ENCODE measurements around the genes RANBP17, UBTD2 and SH3PXD2B.

DNA sequence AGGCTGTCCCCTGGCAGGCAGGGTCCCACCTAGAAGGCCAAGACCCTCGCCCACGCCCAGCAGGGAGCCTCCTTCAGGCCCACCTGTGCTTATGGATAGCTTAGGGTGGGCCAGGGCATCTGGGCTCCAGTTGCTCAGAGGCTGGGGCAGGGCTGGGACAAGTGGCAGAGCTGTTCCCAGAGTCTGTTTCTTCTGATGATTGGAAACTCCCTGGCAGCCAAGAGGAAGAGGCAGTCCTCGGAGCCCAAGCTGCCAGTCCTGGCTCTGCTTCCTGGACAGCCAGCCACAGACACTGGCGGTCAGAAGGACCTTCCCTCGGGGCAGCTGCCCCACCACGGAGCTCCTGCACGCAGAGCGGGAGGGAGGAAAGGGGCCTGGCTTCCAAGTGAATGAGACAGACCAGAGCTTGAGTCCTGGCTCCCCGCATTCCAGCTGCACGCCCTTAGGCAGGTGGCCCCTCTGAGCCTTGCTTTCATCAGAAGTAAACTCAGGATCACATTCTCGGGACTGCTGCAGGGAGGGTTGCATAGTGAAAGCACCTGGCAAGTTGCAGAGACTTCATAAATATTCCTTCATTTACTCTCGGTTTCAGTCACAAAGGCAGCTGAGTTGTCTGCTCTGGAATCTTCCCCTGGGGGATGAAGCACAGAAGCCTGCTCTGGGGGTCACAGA lies 37.9 kb upstream of the GABRP start:
- PRO-cap, result no peak

- PRO-cap, result no peak
These were observed 19.5 kb upstream of the GABRP start for GRCh38 chr5:170763931-170764429.

DNA sequence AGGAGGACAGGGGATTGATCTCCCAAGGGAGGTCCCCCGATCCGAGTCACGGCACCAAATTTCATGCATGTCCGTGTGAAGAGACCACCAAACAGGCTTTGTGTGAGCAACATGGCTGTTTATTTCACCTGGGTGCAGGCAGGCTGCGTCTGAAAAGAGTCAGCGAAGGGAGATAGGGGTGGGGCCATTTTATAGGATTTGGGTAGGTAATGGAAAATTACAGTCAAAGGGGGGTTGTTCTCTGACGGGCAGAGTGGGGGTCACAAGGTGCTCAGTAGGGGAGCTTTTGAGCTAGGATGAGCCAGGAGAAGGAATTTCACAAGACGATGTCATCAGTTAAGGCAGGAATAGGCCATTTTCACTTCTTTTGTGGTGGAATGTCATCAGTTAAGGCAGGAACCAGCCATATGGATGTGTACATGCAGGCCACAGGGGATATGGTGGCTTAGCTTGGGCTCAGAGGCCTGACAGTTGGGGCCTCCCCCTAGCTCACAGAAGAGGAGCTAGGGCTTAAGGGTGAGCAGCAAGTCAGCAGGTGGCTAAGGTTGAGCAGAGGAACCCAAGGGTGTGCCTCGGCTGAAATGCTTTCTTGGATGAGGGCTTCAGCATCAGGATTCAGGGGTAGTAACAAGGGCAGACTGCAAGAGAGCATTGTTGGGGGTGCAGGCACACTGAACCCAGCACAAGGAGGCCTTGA lies 16.0 kb upstream of the GABRP start:
- PRO-cap, result no peak

DNA sequence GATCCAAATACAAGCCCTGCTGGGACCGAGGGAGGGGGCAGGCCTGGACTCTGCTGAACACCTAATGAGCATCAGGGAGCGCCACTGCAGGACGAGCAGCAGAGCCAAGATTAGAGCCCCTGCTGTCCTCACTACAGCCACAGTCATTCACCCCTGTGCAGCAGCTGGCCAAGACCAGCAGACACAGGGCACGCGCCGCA lies 301 bp downstream of the GABRP start:
- PRO-cap, result no peak

- PRO-cap, result no peak
These were observed at the start of gene RANBP17 for GRCh38 chr5:170861624-170862173. Gene RANBP17 (plus strand): TSS chr5:170862018.

GRCh38 chr5:171419748-171420791 lies 623 bp downstream of the FGF18 start:
- PRO-cap, result no peak

GRCh38 chr5:171424874-171425174 lies 5.4 kb downstream of the FGF18 start:
- PRO-cap, result no peak

GRCh38 chr5:171484300-171484684 lies 64.8 kb downstream of the FGF18 start:
- PRO-cap, result no peak

DNA sequence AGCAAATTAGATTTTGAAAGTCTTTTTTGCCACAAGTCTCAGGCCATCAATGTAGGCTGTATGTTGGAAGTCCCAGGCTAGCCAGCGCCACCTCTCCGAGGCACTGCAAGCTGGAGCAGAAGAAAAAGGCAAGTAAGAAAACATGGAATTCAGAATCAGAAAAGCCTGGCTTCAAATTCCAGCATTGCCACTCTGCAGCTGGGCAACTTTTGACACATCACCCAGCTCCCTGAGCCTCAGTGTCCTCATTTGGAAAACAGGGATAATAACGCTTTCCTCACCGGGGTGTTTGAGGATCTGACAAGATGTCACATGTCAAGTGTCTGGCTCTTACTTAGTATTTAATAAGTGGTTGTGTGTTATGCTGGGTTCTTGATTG lies 48.4 kb upstream of the SMIM23 start:
- PRO-cap, result no peak

GRCh38 chr5:172060861-172061603 lies 54.6 kb upstream of the FBXW11 start:
- PRO-cap, result no peak

- PRO-cap, result no peak
These were observed 87.3 kb downstream of the STK10 start for GRCh38 chr5:172100585-172101166.

DNA sequence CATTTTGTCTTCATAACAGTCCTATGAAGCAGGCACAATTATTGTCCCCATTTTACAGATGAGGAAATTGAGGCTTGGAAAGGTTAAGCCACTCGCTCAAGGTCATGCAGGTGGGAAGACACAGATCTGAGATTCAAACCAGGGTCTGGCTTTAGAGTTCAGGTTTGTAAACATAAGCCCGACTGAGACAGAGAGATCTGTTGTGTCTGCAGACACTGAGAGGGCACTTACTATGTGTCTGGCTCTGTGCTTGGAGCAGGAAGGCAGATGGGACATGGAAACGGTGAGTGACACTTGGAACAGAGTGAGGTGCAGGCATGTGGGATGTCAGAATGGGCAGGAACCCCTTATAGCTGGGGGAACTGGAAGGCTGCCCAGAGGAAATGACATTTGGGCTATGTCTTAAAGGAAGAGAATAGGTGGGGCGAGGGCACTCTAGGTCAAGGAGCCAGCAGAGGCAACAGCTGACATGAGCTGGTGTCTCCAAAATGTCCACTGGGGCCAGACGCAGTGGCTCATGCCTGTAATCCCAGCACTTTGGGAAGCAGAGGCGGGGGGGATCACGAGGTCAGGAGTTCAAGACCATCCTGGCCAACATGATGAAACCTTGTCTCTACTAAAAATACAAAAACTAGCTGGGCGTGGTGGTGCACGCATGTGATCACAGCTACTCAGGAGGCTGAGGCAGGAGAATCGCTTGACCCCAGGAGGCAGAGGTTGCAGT lies 69.8 kb downstream of the STK10 start:
- PRO-cap, result no peak

GRCh38 chr5:172153823-172154341 lies 34.1 kb downstream of the STK10 start:
- PRO-cap, result no peak

GRCh38 chr5:172167600-172168159 lies 20.3 kb downstream of the STK10 start:
- PRO-cap, result no peak

GRCh38 chr5:172282845-172283952 lies at the start of gene UBTD2:
Gene UBTD2 (minus strand): TSS chr5:172283764.
- PRO-cap, result unidirectional peak, plus-strand start at chr5:172283159; bidirectional peak, plus-strand start at chr5:172283857, minus-strand start at chr5:172283758

- PRO-cap, result no peak
These were observed 53.5 kb upstream of the UBTD2 start for GRCh38 chr5:172336796-172337691.

DNA sequence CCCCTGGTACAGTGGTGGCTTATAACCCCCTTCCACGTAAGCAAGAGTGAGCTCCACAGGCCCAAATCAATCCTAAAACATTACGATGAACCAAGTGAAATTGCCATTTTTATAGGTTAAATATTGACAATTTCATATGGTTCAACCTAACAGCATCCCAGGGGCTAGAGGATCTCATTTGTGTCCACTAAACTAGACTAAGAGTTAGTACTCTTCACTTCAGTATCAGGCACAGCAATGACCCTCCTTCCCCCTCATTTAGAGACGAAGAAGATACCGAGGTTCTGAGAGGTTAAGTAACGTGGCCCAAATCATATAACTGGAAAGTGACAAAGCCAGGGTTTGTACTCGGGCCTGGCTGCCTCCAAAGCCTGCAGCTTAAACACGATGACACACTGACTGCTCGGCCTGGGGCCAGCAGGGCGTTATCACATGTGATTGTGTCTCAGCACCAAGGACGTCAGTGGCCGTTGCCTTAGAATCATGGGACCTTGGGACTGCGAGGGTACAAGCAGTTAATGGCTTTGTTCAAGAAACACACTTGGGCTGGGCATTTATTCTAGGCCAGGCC lies 13.3 kb downstream of the SH3PXD2B start:
- PRO-cap, result no peak

DNA sequence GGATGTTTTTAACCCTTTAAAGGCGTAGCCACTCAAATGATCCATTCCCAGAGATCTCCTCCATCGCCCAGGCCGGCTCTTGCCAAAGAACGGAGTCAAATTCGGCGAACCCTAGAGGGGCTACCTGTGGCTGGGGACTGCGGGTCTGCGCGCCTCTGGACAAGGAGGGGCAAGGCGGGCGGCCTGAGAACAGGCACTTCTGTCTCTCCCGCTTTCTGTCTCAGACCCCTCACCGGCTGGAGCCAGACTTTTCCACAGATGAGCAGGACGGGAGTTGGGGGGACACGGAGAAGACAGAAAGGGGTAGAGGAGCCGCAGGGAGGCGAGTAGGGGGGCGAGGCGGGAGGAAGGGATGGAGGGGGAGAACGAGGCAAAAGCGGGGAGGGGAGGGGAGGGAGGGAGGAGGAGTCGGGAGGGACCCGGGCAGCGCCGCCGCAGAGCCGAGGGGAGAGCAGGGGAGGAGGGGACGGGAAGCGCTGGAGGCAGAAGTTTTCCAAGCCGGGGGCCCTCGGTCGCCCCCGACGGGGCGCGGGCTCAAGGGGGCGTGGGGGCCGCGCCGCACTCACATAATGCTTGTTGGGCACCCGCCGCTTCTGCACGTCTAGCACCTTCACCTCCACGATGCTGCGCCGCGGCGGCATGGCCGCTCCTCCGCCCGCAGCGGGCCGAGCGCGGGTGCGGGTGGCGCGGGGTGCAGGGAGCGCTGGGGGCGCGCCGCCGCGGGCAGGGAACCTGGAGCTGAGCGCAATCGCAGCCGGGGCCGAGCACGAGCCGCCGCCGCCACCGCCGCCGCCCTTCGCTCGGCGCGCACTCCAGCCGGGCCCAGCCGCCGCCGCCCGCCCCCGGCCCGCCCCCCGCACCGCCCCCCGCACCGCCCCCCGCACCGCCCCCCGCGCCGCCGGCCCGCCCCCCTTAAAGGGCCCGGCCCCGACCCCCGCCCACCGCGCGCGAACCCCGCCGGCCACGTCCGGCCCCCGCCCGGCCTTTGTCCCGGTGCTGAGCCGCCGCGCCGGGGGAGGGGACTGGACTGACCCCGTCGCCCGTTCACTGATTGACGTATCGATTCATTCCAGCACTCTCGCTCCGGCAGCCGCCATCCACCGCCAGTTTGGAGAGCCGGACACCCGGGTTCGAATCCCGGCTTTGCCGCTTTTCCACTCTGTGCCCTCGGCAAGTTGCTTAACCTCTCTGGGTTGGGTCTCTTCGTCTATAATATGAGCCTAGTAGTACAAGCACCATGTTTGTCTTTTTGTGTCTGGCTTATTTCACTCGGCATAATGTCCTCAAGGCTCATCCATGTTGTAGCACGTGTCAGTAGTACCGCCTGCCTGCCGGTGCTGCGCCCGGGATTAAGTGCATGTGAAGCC lies at the start of gene SH3PXD2B:
TSS of gene SH3PXD2B (minus strand) at position 814 of the 1,367 bp plus-strand sequence.
- PRO-cap, result no peak

DNA sequence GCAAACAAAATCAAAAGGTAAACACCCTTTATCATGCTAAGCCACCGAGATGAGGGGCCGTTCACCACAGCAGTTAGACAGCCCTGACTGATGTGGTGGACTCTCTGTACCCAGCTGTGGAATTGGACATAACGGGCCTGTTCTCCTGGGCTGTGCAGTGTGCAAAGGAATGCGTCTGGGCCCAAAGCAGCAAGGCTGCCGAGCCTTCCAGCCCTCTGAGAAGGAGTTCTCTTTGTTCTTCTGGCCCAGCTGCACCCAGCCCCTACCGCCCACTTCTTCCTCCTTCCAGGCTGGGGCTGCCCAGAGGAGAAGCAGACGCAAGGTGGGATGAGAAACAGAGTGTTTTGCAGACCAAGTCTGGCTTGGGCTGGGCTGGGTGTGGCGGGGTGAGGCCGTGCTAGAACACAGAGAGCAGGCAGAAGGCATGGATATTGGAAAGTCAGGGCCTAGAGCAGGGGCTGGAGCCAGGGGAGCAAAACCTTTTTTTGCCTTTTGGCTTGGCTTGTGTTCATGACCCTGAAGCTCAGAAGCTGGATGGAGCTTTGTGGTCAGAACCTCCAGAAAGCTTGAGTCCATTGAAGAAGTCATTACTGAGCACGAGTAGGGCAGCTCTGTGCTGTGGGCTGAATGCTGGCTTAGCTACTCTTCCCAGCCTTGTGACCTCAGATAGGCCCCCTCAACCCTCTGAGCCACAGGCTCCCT lies 49.8 kb upstream of the SH3PXD2B start:
- PRO-cap, result no peak

DNA sequence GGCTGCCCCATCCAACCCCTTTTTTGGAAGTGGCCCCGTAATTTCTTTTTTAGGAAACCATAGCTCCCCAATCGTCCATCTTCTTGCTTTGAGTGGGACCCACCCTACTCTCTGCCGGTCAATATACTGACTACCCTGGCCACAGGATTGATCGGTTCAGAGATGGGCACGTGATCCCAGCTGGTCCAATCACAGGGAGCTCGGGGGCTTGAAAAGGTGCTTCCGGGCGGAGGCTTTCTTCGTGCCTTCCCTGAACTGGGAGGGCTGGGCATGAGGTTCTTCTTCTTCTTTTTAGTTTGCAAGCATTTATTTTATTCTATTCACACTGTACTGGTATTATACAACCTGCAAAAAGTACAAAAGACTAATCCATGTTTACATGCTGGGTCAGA lies 78.8 kb upstream of the SH3PXD2B start:
- PRO-cap, result no peak

Measured in SUDHL5 (cell line).